Measurements from ENCODE around the genes CTSO, C4orf45 and NPY1R.

DNA sequence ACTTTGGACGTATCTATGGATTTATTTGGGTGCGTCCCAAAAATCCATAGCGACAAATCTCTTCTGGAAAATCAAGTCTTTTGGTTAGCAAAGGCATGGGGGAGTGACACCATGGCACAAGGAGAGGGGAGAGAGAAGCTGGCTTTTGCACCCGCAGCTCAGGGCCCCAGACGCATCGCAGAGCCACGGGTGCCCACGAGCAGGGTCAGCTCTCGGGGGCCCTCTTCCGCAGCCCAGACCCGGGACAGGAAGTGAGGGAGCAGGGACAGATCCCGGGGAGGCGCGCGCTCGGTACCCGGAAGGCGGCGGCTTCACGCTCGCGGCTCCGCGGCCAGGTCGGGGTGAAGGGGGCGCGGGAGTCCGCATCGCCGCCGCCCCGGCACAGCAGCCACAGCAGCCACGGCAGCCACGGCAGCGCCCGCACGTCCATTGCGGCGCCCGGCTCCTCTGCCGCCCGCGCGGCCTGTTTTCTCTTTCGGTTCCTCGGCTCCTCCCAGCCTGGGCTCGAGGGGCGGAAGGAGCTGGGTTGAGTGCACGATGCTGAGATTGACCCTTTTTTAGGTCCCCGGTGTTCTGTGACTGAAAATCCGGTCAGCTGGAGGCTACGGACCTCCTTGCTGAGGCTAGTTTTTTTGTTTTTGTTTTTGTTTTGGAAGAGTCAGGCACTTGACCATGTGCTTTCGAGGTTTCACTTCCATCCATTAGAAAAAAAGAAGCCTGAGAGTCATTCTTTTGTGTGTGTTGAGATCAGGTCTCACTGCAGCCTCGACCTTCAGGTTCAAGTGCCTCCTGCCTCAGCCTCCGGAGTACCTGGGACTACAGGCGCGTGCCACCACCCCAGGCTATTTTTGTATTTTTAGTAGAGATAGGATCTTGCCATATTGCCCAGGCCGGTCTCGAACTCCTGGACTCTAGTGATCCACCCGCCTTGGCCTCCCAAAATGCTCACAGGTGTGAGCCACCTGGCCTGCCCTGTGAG, at the start of gene CTSO:
TSS of gene CTSO (minus strand) at position 449 of the 979 bp plus-strand sequence.
- RRBS: 1% methylated on average over 23 of the region's 60 CpGs

- RRBS: 8% methylated on average over 6 of the region's 50 CpGs
These were observed 684 bp downstream of the PDGFC start for GRCh38 chr4:156970691-156971539.

- RRBS: 56% methylated on average over 3 of the region's 18 CpGs
These were observed 15.9 kb upstream of the GRIA2 start for GRCh38 chr4:157204556-157205048.

DNA sequence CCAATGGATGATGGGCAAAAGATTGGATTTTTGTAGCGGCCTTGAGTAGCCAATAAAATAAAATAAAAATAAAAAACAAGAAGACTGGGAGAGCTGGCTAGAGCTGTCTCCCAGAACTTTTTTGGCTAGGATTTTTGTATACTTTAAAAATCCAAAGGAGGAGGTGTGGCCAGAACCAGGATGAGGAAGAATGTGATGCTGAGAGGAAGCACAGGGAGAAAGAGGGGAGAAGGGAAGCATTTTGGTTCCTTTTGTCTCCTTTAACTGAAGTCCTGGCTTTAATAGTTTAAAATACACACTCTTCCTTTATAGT, 2.0 kb upstream of the FNIP2 start:
- RRBS: no CpG with 5 or more reads among the region's 1 CpG

- RRBS: no CpG with 5 or more reads among the region's 4 CpGs
These were observed 882 bp downstream of the FNIP2 start for GRCh38 chr4:158769788-158770028.

- RRBS: no CpG with 5 or more reads among the region's 5 CpGs
These were observed 10.6 kb downstream of the FNIP2 start for GRCh38 chr4:158779462-158779872.

DNA sequence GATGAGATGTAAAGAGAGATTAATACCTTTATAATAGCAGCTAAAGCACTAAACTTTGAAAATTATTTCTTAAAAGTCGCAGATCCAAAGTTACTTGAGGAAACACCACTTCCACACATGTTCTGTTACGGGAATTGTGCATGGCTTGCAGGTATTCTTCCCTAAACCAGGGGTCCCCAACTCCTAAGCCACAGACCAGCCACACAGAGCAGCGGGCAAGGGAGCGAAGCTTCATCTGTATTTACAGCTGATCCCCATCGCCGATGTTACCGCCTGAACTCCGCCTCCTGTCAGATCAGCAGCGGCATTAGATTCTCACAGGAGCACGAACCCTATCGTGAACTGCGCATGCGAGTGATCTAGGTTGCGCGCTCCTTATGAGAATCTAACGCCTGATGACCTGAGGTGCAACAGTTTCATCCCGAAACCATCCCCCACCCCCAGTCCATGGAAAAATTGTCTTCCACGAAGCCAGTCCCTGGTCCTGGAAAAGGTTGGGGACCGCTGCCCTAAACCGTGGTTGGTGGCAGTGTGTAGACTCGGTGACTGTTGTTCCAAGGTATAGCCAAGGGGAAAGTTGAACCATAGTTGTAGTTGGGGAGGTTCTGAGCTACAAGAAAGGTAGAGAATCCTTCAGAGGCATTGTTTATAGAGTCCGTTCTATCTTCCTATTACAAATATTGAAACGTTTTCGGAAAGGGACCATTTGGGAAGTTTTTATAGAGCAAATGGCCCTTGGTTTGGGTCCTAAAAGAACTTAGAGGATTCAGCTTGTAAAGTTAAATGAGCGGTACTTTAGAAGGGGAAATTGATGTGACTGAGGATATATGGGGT, 26.9 kb downstream of the FNIP2 start:
- RRBS: no CpG with 5 or more reads among the region's 25 CpGs

GRCh38 chr4:158805509-158806468, 37.0 kb downstream of the FNIP2 start:
- RRBS: no CpG with 5 or more reads among the region's 11 CpGs

DNA sequence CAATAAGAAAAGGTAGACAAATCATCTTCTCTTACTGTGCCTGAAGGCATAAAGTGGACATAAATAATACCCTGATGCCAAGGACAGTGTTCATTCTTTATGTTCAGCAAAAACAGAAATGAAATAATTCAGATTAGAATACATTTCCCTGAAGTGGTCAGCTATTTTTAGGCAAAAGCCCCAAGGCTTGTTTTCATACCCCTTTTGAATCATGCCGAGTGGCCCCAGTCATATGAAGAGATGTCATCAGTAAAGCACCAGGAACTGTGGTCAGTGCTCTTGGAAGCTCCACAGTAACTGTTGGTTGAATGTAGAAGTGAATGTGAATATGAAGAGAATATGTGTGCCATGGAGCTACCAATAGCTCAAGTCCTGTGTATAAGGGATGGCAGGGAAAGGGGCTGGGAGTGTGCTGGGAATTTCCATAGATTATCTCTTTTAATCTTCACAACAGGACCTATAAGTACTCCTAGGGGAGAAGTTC, 52.4 kb downstream of the FNIP2 start:
- RRBS: no CpG with 5 or more reads among the region's 1 CpG

DNA sequence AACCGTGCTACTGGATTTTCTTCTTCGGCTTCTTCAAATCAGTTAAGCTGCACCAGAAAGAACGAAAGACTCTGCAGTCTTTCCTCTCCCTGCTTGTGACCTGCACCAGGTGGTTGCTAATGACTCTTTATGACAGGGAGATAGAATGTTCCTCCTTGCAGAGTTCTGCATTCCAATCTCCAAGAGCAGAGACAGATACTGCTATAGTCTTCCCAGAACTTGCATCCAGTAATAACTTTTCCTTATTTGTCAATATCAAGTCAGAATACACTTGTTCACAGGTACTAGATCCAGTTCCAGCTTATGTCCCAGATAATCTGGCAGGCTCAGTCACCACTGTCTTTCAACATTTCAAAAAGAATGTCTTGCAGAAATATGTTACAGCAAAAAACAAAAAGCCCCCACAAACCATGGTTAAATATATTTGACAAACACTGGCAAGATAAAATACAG, at the start of gene C4orf45:
TSS of gene C4orf45 (minus strand) at position 121 of the 453 bp plus-strand sequence.
- RRBS: no CpG with 5 or more reads among the region's 3 CpGs

DNA sequence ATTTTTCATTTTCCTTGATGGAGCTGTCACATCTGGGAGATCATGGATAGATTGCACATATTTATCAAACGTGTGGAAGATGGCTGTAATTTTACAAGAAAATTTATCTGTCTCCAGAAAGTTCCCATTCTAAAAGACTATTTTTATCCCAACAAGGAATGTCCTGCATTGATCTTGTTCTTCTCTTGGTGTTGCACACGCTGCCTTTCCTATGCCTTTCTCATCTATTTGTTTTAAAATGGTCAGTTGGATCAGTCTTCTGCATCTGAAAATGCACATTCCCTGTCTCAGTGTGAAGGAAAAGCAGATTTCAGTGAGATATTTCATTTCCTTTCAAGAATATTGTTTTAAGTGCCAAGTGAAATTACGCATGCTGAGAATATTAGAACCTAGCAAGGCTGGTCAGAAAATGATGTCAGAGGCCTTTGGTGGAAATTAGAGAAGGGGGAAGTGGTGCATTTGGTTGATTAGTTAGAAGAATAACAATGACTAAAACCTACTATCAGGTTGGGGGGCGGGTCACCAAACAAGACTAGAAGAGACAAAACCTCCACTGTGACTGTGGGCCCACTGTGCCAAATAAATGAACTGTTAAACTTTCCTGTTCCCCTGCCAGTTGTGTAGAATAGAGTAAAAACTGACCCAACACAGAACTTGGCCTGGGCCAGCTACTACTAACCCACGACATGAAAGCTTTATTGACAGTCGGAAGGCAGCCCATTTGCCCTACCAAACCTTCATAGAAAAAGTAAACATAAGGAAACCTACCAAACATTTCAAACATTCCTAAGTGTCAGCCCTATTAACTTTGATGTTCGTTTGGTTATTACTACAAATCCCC, 2.8 kb downstream of the RAPGEF2 start:
- RRBS: no CpG with 5 or more reads among the region's 7 CpGs

GRCh38 chr4:159289216-159289981, 186.5 kb downstream of the RAPGEF2 start:
- RRBS: no CpG with 5 or more reads among the region's 2 CpGs

DNA sequence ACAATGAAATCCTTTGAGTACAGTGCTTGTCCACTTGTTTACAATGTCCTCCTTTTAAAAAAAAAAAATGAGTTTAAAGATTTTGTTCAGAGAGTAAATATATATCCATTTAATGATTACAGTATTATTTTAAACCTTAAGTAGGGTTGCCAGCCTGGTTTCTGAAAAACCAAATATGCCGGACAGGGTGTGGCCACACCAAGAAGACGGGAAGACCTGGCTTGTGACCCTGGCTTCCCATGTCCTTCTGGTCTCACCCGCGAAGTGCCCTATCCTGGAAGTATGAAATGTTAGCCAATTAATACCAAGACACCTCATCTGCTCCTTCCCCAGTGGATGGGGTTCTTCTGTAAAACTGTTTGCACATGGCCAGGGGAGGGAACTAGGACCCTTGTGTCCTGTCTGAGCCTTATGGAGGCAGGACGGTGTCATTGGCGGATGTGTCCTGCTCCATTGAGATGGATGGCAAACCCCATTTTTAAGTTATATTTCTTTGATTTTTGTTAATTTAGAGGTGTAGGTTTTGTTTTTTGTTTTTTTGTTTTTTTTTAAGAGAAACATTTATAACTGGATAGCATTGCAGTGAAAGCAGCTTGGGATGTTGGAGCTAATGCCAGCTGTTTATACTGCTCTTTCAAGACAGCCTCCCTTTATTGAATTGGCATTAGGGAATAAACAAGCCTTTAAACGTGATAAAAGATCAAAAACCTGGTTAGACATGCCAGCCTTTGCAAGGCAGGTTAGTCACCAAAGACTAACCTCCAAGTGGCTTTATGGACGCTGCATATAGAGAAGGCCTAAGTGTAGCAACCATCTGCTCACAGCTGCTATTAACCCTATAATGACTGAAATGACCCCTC, 256.0 kb downstream of the RAPGEF2 start:
- RRBS: no CpG with 5 or more reads among the region's 8 CpGs

DNA sequence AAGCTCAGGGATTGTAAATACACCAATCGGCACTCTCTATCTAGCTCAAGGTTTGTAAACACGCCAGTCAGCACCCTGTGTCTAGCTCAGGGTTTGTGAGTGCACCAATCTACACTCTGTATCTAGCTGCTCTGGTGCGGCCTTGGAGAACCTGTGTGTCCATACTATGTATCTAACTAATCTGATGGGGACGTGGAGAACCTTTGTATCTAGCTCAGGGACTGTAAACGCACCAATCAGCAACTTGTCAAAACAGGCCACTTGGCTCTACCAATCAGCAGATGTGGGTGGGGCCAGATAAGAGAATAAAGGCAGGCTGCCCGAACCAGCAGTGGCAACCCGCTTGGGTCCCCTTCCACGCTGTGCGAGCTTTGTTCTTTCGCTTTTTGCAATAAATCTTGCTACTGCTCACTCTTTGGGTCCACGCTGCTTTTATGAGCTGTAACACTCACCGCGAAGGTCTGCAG, 426.5 kb downstream of the NAF1 start:
- RRBS: no CpG with 5 or more reads among the region's 13 CpGs

GRCh38 chr4:163330730-163331738, 1.4 kb downstream of the NPY1R start:
- RRBS: no CpG with 5 or more reads among the region's 17 CpGs

DNA sequence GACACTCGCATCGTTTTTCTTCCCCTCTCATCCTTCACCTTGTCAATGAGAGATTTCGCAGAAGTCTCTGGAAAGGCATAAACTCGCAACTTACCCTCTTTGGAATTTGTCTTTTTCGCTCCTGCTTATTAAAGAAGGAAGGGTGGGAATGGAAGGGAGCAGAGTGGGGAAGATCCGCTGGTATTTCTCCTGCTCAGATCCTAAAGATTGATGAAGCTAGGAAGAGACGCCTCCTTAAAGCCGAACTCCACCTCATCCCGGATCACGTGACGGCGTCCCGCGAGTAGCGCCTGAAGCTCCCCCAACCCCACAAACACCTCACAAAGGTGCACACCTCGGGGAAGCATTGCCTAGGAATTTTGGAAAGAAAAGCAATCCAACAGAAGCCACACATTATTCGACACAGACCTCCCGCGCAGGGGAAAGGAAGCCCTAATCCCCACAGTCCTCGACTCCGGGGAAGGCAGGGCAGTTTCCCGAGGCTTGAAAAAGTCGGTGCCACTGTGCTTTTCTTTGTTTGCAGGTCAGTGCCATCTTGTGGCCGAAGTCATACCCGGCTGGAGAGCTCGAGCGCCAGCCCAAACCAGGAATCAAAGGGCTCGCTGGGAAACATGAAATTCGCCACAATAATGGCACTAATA, at the start of gene NPY1R:
TSS of gene NPY1R (minus strand) at position 209 of the 641 bp plus-strand sequence.
- RRBS: 0% methylated on average over 4 of the region's 29 CpGs

GRCh38 chr4:163382242-163382586, 38.5 kb downstream of the NPY5R start:
- RRBS: no CpG with 5 or more reads among the region's 3 CpGs

GRCh38 chr4:163528678-163529271, 34.3 kb downstream of the TMA16 start:
- RRBS: no CpG with 5 or more reads among the region's 7 CpGs

DNA sequence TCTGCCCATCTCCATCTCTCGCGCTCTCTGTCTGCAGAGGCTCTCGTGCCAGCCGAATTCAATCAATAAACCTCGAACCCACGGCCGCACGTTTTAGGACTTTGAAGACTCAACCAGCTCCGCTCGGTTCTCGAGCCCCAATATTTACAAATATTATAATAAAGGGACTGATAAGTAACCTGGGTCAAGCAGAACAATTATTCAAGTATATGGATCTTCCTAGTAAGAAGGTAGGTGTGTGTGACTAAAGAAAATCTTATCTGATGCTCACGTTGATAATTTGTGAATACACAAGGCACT, 186.2 kb downstream of the MARCHF1 start:
- RRBS: no CpG with 5 or more reads among the region's 12 CpGs

- RRBS: no CpG with 5 or more reads among the region's 2 CpGs
These were observed 8.6 kb downstream of the KLHL2 start for GRCh38 chr4:165215798-165216514.

Measured in amniotic epithelial cell (primary cell).